Type B pancreatic cell (in vitro differentiated cells): Measurements from ENCODE around the genes KRTAP4-7, KRTAP4-8, KRT34, KRT9, KRT14 and JUP.

DNA sequence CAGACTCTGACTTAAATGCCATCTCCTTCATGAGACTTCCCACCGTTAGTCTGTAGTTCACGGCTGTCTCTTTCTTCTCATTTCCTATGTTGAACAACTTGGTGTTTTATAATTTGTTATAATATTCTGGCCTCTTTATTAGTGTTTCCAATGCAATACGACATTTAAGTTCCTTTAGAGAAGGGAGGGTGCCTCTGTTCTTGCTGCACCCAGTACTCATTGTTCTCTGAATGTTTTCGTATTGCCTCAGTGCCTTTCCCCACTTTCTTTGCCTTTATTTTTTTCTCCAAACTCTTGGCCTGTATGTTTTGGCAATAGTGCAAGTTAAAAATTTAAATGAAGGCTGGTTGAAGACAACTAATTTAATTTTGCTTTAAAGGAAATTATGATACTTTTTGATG, 6.2 kb upstream of the KRT10 start:
- PRO-cap = no peak

DNA sequence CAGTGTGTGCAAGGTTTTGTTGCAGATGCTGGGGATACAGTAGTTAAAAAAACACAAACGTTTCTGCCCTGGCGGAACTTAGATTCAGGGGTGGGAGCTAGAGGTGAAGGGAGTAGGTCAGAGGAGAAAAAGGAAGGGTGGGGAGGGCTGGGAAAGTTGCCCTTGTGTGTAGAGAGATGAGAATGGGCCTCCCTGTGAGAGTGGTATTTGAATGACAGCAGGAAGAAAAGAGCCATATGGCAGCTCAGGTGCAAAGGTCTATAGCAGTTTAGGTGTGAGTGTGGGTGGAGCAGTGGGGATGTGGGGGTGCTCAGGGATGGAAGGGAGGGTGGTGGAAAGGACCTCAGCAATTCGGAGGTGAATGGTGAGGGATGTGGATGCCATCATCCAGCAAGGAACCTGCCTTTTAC, 19.5 kb upstream of the KRT20 start:
- PRO-cap = no peak

DNA sequence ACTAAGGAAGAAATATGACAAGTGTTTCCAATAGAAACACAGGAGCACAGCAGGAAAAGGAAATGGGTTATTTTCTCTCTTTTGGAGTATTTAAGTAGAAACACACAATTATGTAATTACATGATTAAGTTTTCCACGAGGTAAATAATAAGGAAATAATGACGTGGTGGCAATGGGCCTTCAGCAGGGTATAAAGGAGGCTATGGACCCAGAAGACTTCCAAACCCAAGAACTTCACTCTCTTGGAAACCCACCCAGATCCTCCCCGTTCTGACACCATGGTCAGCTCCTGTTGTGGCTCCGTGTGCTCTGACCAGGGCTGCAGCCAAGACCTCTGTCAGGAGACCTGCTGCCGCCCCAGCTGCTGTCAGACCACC, at the start of gene KRTAP4-7:
KRTAP4-7 (plus strand) TSS at position 222 of the 377 bp plus-strand sequence.
- PRO-cap = no peak

DNA sequence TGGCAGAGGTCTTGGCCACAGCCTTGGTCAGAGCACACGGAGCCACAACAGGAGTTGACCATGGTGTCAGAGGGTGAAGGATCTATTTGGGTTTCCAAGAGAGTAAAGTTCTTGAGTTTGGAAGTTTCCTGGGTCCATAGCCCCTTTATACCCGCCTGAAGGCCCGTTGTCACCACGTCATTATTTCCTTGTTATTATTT, at the start of gene KRTAP4-8:
KRTAP4-8 (minus strand) TSS at position 120 of the 200 bp plus-strand sequence.
- PRO-cap = no peak

- PRO-cap = no peak
Measured at GRCh38 chr17:41117839-41118195, 356 bp downstream of the KRTAP4-11 start.

GRCh38 chr17:41382194-41382595, at the start of gene KRT34:
Gene KRT34 (minus strand): TSS chr17:41382306.
- PRO-cap = no peak

- PRO-cap = no peak
Measured at GRCh38 chr17:41492374-41492948, 2.8 kb upstream of the KRT36 start.

GRCh38 chr17:41521169-41521507, 2.4 kb upstream of the KRT15 start:
- PRO-cap = no peak

DNA sequence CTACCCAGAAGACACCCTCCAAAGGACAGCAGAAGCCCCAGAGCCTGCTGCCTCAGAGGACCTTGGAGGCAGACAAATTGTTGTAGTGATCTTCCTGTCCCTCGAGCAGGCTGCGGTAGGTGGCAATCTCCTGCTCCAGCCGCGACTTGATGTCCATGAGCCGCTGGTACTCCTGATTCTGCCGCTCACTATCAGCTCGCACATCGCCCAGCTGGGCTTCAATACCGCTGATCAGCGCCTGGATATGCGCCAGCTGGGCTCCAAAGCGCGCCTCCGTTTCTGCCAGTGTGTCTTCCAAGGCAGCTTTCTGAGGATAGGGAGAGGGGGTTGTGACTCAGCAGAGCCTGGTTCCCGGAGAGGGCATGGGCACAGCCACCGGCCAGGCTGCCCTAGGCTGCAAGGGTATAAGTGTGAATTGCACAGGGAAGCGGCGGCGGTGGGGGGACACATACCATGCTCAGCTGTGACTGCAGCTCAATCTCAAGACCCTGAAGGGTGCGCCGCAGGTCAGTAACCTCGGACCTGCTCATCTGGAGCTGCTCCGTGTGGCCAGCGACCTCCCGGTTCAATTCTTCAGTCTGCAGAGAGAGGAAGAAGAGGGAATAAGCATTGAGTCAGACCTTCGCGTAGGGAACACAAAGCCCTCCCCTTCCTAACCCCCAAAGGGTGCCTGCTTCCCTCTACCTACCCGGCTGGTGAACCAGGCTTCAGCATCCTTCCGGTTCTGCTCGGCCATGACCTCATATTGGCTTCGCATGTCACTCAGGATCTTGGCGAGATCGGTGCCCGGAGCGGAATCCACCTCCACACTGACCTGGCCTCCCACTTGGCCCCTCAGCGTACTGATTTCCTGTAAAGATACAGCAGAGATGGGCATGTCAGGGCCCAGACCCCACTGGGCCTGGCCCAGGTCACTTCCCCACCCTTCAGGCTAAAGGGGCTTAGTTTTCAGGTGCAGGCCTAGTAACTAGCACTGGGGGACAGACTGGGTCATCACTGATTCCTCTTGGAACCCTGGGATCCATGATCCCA, 4.1 kb downstream of the KRT19 start:
- PRO-cap = unidirectional peak, minus-strand start at position 930 of the sequence

GRCh38 chr17:41540280-41540727, 12.2 kb upstream of the KRT19 start:
- PRO-cap = no peak

DNA sequence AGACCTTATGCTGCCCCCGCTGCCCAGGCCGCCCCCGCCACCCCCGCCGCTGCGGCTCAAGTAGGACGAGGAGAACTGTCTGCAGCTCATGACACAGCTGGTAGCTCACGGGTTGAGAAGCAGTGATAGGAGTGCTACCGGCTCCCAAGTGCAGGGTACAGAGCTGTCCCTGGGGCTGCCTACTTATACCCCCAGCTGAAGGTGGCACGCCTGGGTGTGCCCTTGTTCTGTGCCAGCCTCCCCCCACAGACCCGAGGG, at the start of gene KRT9:
KRT9 (minus strand) TSS at position 157 of the 258 bp plus-strand sequence.
- PRO-cap = no peak

GRCh38 chr17:41586134-41586974, at the start of gene KRT14:
Gene KRT14 (minus strand): TSS chr17:41586895.
- PRO-cap = no peak

DNA sequence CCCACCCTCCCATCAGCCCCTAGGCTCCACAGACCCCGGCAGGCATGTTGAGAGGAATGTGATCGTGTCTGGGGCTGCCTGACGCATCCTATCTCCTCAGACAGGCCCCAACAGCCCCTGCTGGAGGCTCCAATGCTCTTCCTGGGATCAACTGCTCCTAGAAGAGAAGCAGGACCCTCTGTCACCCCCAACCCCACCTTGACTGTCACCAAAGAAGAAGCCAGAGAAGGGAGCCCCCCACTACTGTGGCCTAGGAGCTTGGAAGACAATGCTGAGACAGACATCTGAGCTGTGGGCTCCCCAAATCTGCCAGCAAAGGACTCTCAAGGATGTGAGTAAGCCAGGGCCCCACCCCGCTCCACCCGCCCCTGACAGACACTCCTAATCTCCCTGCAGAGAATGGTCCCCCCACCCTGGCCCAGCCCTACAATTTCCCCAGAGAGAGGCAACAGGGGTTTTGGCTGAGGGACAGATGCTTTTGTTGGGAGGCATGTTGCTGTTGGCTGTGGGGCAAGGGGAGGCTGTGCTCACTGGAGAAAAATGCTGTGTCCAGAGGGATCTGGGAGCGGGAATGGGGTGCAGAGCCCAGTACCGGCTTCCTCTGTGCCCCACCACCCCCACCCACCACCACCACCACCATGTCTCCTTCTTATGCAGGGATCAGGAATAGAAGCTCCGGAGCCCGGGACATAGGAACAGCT, 1.7 kb upstream of the KRT14 start:
- PRO-cap = no peak

DNA sequence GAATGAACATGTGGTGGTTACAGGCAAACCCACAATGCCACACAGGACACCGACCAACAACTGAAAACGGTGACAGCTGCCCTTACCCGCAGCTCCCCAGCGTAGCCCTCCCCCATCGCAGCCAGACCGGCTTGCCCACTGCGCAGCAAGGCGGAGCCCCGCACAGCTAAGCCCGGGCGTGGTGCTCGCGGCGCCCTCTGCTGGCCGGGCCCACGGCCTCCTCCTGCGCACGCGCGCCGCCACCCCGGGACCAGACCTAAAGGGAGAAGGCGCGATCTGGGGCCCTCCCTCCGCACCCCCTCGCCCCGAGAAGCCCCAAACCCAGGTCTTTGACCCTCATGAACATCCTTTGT, 22.8 kb upstream of the EIF1 start:
- PRO-cap = bidirectional peak, plus-strand start outside the sequence, minus-strand start at position 58 of the sequence

DNA sequence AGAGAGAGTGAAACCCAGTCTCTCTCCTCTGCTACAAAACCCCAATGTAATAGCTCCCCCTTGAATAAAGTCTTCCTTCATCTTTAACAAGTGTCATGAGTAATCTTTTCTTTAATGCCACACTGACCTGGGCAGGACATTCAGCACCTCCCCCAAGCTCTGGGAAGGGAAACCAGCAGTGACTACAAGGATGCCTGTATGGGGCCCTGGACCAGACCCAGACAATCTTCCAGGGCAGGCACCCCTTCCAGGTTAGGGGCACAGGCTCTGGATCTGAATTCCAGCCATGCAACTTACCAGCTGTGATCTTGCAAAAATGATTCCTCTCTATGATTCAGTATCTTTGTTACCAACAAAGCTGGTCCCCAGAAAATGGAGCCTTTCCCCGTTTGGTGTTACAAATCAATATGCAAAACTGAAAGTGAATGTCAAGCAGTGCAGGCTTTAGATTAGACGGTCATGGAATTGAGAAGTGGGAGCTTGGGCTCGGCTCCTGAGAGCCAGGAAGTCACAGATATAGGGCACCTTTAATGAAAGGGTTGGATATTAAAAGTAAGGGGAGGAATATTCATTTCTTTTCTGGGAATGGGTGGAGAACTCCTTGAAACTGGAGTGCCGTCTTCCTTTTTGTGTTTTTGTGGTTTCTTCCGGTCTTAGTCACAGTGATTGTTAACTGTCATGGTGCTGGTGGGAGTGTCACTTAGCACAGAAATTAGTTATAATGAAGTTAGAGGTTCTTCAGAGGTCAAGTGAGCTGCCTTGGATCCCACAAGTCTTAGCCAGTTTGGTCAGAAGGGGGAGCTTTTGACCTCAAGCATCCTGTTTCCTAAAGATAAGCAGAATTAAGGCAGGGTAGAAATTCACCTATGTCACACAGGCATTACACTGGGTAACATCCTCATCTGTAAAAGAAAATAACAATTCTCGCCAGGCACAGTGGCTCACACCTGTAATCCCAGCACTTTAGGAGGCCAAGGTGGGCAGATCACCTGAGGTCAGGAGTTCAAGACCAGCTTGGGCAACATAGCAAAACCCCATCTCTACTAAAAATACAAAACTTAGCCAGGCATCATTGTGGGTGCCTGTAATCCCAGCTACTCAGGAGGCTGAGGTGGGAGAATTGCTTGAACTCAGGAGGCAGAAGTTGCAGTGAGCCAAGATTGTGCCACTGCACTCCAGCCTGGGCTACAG, 9.7 kb upstream of the EIF1 start:
- PRO-cap = bidirectional peak, plus-strand start at position 452 of the sequence, minus-strand start at position 200 of the sequence

GRCh38 chr17:41688307-41688737, 363 bp upstream of the EIF1 start:
- PRO-cap = bidirectional peak, plus-strand start at chr17:41688887, minus-strand start at chr17:41688637

GRCh38 chr17:41754921-41756096, 20.9 kb upstream of the HAP1 start:
- PRO-cap = no peak

- PRO-cap = bidirectional peak, plus-strand start at chr17:41785393, minus-strand start at chr17:41785204
Measured at GRCh38 chr17:41785123-41785599, 1.4 kb downstream of the JUP start.

- PRO-cap = bidirectional peak, plus-strand start at chr17:41786373, minus-strand start at chr17:41786380; unidirectional peak, minus-strand start at chr17:41786711
Measured at GRCh38 chr17:41786329-41787004, at the start of gene JUP. Gene JUP (minus strand): TSS chr17:41786711.

DNA sequence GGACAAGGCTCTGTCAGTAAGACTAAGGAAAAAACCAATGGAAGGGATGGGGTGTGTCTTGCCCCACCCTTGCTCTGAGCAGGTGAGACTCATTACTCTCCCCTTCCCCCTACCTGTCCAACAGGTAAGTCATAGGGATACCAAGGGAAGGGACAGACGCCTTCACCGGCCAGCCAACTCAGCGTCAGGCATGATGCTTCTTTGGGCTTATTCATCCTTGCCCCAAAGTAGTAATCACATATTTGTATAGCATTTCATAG, 424 bp upstream of the JUP start:
- PRO-cap = unidirectional peak, plus-strand start at position 127 of the sequence